Measurements from ENCODE around the genes FOXD3, ROR1 and RAVER2.

- PRO-cap = bidirectional peak, plus-strand start at chr1:63322571, minus-strand start at chr1:63322447
These were observed at the start of gene FOXD3 for GRCh38 chr1:63321770-63322932. Gene FOXD3 (plus strand): TSS chr1:63322567.

- PRO-cap = no peak
These were observed 48.0 kb downstream of the PGM1 start for GRCh38 chr1:63641196-63641699.

DNA sequence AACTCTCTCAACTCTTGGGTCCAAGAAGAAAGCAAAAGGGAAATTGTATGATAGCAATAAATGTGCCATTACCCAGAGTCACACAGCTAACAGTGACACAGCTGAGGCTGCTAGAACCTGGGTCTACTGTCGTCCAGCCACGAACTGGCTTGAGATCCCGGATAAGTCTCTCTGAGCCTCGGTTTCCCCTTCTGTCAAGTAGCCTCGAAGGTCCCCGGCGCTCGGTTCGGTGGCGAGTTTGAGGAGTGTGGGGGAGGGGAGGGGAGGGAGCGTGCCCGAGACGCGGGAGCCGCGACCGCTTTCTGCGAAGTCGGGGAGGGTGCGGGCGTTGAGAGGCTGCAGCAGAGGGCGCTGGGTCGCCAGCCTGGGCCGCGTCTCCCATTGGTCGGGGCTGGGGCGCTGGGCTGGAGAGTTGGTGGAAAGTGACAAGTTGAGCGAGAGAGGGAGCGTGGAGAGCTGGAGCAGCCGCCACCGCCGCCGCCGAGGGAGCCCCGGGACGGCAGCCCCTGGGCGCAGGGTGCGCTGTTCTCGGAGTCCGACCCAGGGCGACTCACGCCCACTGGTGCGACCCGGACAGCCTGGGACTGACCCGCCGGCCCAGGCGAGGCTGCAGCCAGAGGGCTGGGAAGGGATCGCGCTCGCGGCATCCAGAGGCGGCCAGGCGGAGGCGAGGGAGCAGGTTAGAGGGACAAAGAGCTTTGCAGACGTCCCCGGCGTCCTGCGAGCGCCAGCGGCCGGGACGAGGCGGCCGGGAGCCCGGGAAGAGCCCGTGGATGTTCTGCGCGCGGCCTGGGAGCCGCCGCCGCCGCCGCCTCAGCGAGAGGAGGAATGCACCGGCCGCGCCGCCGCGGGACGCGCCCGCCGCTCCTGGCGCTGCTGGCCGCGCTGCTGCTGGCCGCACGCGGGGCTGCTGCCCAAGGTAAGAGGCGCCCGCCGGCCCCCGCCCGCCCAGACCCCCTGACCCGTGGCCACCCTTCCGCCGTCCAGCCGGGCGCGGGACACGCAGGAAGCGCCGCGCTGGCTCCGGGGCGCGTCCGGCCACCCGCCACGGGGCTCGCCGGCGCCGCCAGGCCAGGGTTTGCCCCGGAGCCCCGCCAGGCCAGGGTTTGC is at the start of gene ROR1:
TSS of gene ROR1 (plus strand) at position 428 of the 1,110 bp plus-strand sequence.
- PRO-cap = bidirectional peak, plus-strand start at position 437 of the sequence, minus-strand start at position 304 of the sequence

- PRO-cap = no peak
These were observed 7.1 kb downstream of the ROR1 start for GRCh38 chr1:63780789-63781360.

- PRO-cap = no peak
These were observed 8.8 kb downstream of the ROR1 start for GRCh38 chr1:63782363-63783327.

DNA sequence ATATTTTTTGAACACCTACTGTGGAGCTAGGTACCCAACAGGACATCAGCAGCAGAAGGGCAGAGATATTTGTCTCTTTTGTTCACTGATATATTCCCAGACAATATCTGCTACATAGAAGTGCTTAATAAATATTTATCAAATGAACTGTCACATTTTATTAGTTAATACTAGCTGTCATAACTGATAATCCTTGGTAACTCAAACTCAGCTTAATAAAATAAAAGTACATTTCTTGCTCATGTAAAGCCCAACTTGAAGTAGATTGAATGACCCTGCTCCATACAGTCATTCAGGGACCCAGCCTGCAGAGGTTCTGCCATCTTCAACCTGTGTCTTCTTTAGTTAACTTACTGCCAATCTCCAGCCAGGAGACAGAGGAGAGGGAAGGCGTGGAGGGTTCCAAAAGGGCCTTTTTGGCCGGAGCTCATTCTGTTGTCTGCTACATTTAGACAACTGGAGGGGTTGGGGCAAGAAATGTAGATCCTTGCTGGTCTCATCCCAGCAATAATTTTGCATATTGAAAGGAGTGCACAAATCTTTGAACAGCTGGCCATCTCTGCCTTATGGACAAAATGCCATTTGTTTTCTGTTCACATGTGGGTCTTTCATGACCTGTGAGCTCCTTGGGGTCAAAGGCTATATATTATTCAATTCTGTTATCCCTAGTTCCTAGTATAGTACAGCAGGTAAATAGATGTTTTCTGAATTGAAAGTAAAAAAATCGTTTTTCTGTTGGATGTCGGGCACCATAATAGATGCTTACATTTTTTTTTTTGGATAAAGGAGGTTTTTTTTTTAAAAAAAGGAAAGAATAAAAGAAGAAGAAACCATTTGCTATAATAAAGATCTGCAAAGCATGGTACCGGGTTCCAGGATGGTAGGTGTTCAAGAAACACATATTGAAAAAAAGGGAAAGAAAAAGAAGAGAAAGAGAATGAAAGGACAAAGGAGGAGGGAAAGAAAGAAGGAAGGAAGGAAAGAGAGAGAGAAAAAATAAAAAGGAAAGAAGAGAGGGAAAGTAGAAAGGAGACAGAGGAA is 124.1 kb downstream of the ROR1 start:
- PRO-cap = no peak

DNA sequence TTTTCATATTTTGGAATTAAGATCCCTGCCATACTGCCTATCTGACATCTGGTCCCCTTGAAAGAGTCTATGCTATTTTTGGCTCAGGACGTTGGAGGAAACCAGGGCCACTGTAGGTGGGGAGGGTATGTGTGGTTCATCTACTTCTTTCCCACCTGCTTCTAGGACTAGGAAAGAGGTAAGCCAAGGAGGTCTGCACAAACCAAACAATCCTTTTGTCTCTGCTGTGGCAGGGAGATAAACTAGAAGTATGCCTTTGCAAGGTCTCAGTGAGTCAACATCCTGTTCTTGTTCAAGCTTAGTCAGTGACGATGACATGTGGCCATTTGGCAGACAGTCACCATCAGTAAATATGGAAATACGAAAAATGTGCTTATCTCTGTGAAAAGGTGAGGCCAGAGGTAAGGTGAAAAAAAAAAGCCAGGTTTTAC is 196.8 kb upstream of the UBE2U start:
- PRO-cap = no peak

- PRO-cap = bidirectional peak, plus-strand start at chr1:64745123, minus-strand start at chr1:64744972
These were observed at the start of gene RAVER2 for GRCh38 chr1:64744354-64745237. Gene RAVER2 (plus strand): TSS chr1:64745075.

DNA sequence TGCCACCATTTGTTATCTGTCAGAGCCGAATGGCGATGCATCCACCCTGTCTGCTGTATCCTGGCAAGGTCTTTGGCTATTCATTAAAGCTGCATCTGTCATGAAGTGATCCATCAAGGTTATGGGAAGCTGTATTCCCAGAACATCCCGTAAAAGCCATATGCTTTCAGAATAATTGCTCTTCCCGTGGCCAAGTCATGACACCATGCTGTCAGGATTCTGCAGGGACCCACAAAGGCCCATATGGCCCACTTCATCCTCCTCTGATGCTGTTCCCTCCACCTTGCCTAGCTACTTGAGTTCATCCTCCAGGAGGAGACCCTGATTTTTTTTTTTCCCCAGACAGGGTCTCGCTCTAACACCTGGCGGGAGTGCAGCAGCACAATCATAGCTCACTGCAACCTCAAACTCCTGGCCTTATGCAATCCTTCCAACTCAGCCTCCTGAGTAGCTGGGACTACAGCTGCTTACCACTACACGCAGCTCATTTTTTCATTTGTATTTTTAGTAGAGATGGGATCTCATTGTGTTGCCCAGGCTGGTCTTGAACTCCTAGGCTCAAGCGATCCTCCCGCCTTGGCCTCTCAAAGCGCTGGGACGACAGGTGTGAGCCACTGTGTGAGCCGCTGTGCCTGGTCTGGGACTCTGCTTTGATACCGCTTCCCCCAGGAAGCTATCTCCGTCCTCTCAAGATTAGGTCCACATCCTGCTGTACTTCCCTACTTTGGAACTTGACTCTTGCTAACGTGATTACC is 104.2 kb downstream of the RAVER2 start:
- PRO-cap = no peak

GRCh38 chr1:64871465-64872030 is 94.8 kb downstream of the JAK1 start:
- PRO-cap = no peak

DNA sequence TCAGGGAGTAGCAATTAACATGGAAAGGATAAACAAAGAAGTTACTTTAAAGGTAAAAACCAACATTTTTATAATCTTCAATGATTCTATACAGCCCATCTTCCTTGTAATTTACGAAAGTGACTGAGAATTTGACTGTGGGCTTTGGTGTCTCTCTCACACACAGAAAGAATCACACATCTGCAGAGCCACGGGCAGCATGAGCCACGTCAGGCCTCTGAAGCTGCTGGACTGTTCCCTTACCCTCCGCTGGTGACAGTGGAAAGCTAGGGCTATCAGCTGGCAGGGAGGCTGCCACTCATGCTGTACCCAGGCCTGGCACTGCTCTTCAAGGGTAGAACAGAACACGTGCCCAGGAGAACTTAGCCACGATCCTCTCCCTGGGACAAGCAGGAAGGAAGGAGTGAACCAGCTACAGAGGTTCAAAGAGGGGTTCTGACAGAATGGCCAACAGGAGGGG is 90.8 kb downstream of the JAK1 start:
- PRO-cap = no peak

- PRO-cap = no peak
These were observed 47.1 kb downstream of the JAK1 start for GRCh38 chr1:64919150-64919715.

DNA sequence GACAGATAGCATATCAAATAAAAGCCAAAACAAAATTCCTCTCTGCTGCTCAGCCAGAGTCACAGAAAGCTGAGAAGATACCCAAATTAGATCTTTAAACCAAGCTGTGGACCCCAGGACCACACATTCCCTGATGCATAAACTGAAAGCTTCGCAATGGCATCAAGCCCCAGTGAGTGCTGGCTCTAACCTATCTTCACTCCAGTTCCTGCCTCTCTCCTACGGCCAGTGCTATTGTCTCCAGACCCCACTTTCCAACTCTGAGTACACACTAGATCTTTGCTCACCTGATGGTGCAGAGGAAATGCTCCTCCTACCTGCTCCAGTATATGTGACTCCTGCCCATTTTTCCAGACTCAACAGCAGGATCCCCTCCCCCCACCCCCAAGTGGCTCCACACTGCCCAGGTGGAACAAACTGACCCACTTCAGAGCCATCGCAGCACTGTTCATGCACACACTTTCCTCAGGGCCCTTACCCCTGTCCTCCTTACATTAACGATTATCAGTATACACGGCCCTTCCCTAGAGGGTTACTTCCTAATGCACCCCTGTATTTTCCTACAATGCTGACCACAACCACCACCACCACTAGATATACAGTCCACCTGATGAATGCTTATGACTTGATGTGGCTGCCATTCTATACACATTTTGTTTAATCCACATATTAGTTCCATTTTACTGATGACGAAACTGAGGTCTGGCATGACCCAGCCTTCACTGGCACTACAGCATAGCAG is 40.2 kb downstream of the JAK1 start:
- PRO-cap = no peak

DNA sequence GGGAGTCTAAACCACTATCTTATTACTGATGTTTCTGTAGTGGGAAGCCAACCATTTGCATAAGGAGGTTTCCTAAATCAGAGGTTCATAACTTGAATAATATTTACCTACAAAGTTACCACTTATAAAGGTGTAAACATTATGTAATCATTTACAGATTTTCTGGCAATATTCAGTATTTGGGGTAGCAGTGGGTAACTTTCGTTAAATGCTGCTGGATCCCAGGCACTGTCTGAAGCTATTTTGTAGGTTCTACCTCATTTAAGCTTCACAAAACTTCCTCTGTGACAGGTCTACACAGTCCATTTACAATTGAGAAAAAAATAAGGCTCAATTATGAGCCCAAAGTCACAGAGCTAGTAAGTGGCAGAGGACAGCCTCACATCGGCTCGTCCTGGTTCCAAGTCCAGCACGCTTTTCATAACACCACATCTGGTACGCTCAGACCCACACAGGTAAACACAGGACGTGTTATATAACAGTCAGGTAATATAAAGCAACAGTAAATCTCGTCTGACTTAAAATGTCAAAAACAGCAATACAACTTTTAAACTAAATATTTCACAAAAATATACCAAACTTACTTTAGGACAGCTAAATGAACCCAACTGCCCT is 13.2 kb downstream of the JAK1 start:
- PRO-cap = no peak

DNA sequence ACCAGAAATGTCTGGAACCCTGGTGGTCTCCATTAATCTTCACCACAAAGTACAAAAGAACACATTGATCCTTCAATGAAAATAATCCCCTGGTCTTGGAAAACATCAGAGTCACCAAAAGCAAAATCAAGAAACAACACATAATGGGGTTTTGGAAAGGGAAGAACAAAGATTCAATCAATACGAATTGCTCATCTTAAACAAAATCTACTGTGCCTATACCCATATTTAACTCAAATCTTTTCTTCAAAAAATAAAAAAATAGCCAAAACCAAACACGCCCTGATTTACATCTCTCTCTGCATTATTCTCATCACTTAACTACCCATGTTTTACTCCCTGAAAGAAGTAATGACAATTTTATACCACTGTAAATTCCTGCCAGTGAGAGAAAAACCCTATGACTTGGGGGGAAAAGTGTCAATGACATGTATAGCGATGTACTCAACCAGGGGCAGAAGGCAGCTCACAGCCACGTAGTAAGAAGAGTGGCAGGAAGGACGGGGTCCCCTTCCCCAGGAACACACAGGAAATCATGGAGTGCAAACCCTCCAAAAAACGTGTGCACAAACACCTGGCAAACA is 1.4 kb downstream of the JAK1 start:
- PRO-cap = no peak

- PRO-cap = bidirectional peak, plus-strand start at chr1:65003070, minus-strand start at chr1:65002836; bidirectional peak, plus-strand start at chr1:65003181, minus-strand start at chr1:65003078
These were observed 36.8 kb upstream of the JAK1 start for GRCh38 chr1:65003011-65003639.

GRCh38 chr1:65049276-65049995 is 83.1 kb upstream of the JAK1 start:
- PRO-cap = no peak

- PRO-cap = no peak
These were observed 7.8 kb downstream of the LEPR start for GRCh38 chr1:65428203-65428783.

DNA sequence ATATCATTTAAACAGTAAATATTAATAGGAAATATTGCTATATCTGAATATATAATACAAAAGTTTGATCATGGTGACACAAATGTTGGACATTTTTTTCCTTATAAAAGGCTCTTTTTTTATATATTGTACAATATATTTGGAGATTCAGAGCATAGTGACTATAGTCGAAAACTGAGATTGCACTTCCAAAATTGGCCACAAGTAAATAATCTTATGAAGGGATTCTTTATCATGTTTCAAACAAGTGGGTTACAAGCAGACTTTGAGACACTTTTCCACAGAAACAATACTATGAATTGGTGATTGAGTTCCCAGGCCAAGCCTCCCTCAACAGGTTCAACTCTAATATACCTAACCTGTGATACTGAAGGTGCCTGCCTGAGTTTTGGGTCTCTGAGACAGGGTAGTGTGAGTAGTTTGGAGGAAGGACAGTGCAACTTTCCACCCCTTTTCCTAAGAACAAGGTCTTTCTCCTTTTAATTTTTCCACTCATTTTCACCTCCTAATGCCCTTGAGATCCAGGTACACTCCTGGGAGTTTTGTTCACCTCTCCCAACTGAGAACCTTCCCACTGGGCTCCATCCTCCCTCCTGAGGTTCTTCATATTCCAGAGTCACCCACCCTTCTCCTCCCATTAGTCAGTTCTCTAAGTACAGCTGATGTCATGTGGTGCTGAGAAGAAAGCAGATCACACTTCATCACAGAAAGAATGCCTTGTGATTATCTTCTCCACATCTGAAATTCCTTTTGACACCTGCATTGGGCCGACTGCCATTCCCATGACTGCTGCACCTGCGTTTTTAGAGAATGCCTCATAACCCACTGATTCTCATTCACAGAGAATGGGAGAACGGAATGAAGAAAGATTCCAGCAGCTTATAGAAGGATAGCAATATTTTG is 14.0 kb downstream of the LEPR start:
- PRO-cap = no peak

- PRO-cap = bidirectional peak, plus-strand start at chr1:65476589, minus-strand start at chr1:65476435
These were observed 55.8 kb downstream of the LEPR start for GRCh38 chr1:65476011-65476852.

Data from cardiac septum (tissue), 1 donor.